HEK293 (cell line): ENCODE measurements around the gene TCERG1.

GRCh38 chr5:142903375-142903882, 133.3 kb downstream of the ARHGAP26 start:
- PRO-cap, result no peak
- RRBS, 2 experiments, result no CpG with 5 or more reads among the region's 3 CpGs

GRCh38 chr5:142906789-142908016, 137.0 kb downstream of the ARHGAP26 start:
- PRO-cap, result no peak
- RRBS, 2 experiments, result no CpG with 5 or more reads among the region's 11 CpGs

- PRO-cap, result no peak
- RRBS, 2 experiments, result no CpG with 5 or more reads among the region's 3 CpGs
Observed at GRCh38 chr5:142912372-142912916, 142.3 kb downstream of the ARHGAP26 start.

DNA sequence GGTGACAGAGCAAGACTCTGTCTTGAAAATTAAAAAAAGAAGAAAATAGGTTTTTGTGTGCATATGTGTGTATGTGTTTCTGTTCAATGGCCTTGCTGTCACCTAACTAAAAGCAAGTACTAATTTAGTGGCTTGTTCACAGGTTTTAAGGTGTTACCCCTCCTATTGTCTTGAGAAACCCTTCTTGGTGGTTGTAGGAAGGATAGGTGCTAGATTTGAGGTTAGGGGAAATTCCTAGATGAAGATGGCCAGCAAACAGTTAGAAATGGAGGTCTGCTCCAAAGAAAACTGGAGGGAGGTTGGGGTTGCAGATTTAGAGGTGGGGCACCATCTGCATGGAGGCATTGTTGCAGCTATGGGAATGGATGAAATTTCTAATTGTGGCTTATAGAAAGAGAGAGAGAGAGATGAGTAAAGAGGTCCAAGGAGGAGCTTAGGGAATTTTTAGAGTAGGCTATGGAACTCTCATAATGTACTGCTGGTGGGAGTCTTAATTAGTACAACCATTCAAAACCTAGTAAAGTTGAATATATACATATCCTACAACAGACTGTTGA, 226.4 kb downstream of the ARHGAP26 start:
- PRO-cap, result no peak

DNA sequence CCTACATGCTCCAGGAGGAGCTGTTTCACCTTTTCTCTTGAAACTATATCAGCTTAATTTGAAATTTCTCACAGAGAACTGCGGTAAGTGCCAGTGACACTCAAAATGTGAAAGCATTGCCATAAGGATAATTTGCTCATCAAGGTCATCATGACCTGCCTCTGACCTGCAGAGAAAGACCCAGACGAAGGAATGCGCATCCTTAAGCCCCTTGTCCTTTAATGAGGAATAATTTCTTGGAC, 233.0 kb downstream of the ARHGAP26 start:
- PRO-cap, result no peak
- RRBS, 2 experiments, result no CpG with 5 or more reads among the region's 3 CpGs

DNA sequence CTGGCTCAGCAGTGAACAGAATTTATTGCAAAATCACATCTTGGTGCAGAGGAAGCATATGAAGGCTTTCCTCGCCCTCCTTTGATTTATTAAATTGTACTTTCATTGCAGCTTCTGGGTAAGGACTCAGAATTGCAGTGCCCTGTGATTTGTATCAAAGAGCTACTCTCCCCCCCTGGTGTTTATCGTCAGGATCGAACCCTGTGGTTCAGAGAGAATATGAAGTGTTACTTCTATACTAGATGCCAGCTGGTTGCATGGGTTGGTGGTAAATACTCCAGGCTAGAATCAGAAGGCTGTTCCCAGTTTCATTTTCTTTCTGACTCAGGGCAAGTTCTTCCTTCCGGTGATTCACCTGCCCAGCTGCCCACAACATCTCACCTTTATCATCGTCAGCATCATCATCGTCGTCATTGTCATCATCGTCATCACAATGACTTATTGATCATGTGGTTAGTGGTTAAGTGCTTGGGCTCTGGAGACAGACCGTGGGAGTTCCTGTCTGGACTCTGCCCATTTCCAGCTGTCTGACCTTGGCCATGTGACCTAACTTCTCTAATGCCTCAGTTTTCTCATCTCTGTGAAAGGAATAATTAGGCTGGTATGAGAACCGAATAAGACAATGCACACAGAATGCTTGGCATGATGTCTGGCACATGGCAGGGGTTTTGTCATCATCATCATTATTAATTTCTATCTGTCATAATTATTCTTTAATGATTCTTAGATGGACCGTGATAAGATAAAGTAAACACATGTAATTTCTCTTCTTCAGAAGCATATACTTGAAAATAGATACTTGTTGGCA, 238.9 kb downstream of the ARHGAP26 start:
- PRO-cap, result no peak
- RRBS, 2 experiments, result no CpG with 5 or more reads among the region's 11 CpGs

- PRO-cap, result no peak
- RRBS, 2 experiments, result no CpG with 5 or more reads among the region's 2 CpGs
Observed at GRCh38 chr5:143042384-143042779, 272.2 kb downstream of the ARHGAP26 start.

GRCh38 chr5:143101828-143102300, 301.6 kb downstream of the NR3C1 start:
- PRO-cap, result no peak
- RRBS, 2 experiments, result no CpG with 5 or more reads among the region's 6 CpGs

DNA sequence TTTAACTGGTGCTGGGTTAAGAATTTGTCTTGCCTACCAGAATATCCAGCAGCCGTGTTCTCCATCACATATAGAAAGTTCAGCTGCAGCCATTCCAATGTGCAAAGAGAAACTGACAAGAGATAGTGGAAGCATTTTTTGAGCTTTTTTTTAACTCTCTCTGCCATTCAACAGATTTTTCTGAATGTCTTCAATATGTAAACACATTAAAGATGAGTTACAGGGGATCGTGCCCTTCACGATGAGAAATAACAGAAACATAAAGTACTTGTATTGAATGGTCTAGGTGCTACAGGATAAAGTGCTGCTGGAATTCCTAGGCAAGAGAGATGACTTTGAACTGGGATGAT, 235.8 kb downstream of the NR3C1 start:
- PRO-cap, result no peak
- RRBS, 2 experiments, result no CpG with 5 or more reads among the region's 3 CpGs

- PRO-cap, result no peak
- RRBS, 2 experiments, result 73 to 100% methylated on average over 1 to 3 of the region's 13 CpGs
Observed at GRCh38 chr5:143183319-143183995, 220.0 kb downstream of the NR3C1 start.

DNA sequence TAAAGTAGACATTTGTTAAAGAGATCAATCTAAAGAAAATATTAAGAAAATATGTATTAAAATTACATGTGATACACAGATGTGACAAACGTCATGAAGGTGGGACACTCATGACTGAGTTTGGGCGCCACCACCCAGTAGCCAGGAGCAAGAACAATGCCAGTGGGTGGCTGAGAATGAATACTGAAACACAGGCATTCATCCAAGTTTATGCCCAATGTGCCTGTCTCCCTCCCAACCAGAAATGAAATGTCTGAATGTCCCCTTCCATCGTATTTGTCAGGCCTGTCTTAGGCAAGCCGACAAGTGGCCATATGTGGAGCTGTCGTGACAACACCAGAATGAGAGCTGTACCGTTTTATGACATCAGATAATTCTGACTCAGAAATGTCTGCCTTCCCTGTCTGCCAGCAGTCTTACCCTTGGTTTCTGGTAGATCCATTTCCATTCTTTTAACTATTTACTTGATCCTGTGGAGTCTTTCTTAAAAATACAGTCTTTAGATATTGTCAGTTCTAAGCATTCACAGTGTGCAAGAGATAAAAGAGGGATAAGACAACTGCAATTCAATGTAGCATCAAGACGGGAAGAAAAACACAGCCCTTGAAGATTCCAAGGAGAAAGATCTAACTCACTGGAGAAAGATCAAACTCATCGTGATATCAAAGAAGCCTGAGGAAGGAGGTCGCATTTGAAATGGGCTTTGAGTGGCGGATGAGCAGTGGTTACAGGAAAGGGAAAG, 211.7 kb downstream of the NR3C1 start:
- PRO-cap, result no peak
- RRBS, 2 experiments, result no CpG with 5 or more reads among the region's 10 CpGs

GRCh38 chr5:143229515-143230848, 173.5 kb downstream of the NR3C1 start:
- PRO-cap, result no peak
- RRBS, 2 experiments, result no CpG with 5 or more reads among the region's 21 CpGs

- PRO-cap, result no peak
- RRBS, 2 experiments, result no CpG with 5 or more reads among the region's 16 CpGs
Observed at GRCh38 chr5:143399957-143401081, 3.2 kb downstream of the NR3C1 start.

DNA sequence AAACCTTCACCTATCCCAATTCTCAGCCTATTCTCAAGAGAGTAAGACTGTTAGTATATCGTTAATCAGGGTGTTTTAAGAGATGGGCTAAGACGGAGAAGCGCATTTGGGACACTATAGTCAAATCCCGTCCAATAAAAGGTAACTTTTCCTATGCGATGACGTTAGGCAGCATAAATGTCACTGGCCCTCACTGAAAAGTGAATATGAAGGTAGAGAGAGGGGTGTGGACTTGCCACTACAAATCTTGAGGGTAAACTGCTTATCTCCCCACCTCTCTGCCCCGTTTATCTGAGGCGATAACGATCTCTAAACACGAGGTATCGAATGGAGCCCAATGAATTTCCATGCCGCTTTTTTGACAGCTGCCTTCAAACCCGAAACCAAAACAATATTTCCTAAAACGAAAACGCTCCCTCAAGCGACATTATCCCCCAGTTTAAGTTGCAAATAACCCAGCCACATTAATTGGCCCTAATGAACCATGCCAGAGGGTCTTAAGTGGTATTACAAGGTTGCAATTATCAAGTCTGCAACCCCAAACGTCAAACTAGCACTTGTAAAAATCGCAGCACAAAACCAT, 1.5 kb downstream of the NR3C1 start:
- PRO-cap, result no peak
- RRBS, 2 experiments, result no CpG with 5 or more reads among the region's 18 CpGs

- PRO-cap, result bidirectional peak, plus-strand start at chr5:143405000, minus-strand start at chr5:143404826; bidirectional peak, plus-strand start at chr5:143405476, minus-strand start at chr5:143405352
- RRBS, 2 experiments, result no CpG with 5 or more reads among the region's 57 CpGs
Observed at GRCh38 chr5:143404724-143405534, 1.4 kb upstream of the NR3C1 start.

DNA sequence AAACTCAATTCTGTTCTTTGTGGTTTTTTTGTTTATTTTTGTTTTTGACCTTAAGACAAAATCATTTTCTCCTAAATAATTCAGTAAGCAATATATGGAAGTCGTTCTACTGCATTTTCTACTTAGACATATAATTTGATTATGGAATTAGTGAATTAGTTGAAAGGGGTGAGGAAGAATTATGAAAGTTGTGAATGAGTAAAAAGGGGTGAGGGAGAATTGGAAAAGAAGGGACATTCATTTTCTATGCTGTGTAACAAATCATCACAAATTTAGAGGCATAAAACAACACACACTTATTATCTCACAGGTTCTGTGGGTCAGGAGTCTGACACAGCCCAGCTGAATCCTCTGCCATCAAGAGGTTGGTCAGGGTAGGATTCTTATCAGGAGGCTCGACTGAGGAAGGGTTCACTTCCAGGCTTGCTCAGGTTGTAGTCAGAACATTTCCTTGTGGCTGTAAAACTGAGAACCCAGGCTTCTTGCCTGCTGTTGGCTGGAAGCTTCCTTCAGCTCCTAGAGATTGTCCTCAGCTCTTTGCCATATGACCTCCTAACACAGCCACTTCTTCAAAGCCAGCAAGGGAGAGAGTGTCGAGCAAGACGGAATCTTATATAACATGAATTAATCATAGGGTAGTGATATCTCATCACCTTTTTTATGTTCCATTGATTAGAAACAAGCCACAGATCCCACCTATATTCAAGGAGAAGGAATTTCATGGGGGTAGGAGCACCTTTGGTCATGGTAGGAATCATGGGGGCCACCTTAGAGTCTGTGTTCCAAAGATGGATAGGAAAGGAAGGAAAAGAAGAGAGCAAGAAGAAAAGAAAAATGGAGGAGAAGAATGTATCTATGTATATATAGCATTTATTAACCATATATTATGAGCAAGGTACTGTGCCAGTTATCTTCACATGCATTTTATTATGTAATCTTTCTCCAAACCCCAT, 37.6 kb downstream of the SH3RF2 start:
- PRO-cap, result no peak
- RRBS, 2 experiments, result no CpG with 5 or more reads among the region's 4 CpGs

DNA sequence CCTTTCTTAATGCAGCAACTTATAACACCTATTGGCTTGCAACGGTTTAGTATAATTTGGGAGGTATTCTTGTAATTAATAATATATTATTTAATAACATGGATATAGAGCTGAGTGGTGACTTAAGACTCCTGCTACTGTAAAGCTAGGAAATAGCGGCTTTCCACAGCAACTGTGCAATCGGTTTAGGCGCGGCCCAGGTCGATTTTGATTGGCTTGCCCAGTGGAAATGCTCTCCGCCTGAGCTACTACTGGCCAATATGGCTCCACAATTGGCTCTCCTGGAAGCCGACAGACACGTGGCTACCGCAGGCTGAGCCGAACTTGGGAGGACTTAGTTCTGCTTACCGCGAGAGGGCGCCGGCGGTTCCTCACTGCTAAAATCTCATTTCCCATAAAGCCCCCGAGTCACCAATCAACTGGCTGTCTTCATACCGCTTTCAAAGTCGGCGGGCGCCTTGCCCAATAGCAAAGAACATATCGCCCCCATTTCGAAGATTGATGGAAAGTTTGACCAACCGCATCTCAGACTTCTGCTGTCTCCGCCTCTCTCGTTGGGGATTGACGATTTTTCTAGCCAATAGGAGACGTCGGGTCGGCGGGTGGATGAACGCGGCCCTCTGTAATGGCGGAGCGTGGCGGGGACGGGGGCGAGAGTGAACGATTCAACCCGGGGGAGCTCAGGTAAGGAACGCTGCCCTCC, at the start of gene TCERG1:
TSS of gene TCERG1 (plus strand) at position 609 of the 703 bp plus-strand sequence.
- PRO-cap, result bidirectional peak, plus-strand start at position 269 of the sequence, minus-strand start at position 187 of the sequence; bidirectional peak, plus-strand start at position 631 of the sequence, minus-strand start at position 336 of the sequence
- RRBS, 2 experiments, result 0 to 2% methylated on average over 2 of the region's 41 CpGs

DNA sequence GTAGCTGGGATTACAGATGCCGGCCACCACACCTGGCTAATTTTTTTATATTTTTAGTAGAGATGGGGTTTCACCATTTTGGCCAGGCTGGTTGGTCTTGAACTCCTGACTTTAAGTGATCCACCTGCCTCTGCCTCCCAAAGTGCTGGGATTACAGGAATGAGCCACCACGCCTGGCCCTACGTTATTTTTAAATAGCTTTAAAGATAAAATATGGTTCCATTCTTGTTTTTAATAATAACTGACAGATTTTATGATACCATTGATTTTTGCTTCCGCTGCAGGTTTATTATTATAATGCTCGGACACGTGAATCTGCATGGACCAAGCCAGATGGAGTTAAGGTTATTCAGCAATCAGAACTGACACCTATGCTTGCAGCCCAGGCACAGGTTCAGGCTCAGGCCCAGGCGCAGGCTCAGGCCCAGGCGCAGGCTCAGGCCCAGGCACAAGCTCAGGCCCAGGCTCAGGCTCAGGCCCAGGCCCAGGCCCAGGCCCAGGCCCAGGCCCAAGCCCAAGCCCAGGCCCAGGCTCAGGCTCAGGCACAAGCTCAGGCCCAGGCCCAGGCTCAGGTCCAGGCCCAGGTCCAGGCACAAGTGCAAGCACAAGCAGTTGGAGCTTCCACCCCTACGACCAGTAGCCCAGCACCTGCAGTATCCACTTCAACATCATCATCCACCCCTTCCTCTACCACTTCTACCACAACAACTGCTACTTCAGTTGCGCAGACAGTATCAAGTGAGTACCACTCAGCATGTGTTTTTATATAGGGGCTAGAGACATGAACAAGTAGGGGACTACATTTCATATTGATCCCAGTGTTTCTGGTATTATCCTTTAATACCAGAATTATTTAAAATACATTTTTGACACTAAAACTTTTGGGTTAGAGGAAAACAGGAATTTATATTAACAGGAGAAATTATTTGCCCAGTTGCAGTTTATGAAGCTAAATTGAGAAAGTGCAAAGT, 11.8 kb downstream of the TCERG1 start:
- PRO-cap, result no peak
- RRBS, 2 experiments, result no CpG with 5 or more reads among the region's 10 CpGs

DNA sequence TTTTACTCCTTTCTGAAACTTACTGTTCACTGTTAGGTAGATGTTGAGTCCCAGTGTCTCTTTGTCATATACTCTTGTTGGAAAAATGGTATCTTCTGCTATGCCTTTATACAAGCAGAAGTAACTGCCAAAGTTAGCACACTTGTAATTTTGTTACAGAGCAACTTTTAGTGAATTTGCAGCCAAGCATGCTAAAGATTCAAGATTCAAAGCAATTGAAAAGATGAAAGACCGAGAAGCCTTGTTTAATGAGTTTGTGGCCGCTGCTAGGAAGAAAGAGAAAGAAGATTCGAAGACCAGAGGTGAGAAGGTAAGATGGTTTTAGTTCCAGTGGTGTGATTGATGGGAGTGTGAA, 17.6 kb downstream of the GPR151 start:
- PRO-cap, result no peak
- RRBS, 2 experiments, result no CpG with 5 or more reads among the region's 3 CpGs

- PRO-cap, result no peak
- RRBS, 2 experiments, result no CpG with 5 or more reads among the region's 11 CpGs
Observed at GRCh38 chr5:146510366-146511109, 5.5 kb downstream of the GPR151 start.